GM12891 (cell line): ENCODE measurements around the genes TCHHL1, LCE2D, KPRP, LCE1F, LCE1E, SPRR5, SPRR2D, SPRR2B and S100A8.

DNA sequence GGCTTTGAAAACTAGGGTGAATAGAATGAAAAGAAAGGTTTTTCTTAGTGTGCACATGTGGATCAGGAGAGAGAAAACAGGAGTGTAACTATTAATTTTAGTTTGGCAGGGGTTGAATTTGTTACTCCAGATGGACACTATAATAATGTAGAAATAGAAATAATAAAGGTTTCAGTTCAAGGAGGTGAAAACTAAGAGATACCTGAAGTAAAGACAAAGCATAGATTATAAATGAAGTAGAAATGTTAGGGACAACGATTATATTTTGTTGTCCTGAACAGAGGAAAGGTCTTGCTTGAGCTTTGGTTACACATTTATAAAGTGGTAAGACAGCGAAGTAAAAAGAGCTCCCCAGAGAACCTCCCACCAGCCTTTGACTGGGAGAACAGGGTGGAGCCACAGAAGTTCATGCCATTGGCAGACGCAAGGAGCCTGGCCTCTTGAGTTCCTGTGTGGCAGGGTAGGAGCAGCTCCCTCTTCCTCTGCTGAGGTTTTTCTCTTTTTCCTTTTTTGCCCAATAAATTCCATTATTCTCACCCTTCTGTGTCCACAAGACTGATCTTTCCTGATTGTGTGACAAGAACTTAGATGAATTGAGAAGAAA is 4.4 kb downstream of the THEM4 start:
- RRBS, result no CpG with 5 or more reads among the region's 3 CpGs

GRCh38 chr1:151953712-151954000 is 40.0 kb downstream of the S100A10 start:
- RRBS, result no CpG with 5 or more reads among the region's 1 CpG

DNA sequence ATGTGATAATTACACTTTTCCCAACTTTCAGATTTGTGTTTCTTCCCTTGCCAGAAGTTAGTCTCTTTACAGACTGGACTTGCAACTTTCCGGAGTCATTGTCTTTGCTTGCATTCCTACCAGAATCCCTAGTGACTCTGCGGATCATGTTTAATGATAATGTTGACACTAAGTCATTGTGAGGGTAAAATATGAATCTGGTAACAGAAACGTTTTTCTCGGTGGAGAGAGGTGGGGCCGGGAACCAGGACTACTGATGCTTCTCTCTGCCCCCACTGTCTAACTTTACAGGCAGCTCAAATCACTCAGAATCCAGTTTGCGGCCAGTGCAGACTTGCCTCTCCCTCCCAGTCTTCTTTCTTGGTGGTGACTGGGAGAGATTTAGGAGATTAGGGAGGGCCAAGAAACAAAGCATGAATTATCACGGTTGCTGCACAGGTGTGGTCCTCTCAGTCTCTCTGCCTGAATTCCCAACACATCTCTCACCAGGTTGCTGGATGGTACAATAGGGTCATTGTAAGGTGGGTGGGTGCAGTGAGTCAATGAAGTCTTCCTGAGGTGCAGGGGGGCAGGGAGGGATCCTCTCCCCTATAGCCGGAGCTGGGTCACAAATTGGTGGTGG is 12.7 kb downstream of the S100A11 start:
- RRBS, result no CpG with 5 or more reads among the region's 8 CpGs

GRCh38 chr1:152088946-152089200 is at the start of gene TCHHL1:
TCHHL1 (minus strand) TSS chr1:152089064.
- RRBS, result no CpG with 5 or more reads among the region's 3 CpGs

- RRBS, result no CpG with 5 or more reads among the region's 54 CpGs
Observed at GRCh38 chr1:152515210-152516087, 1.2 kb downstream of the CRCT1 start.

GRCh38 chr1:152618981-152619548 is 3.8 kb downstream of the LCE3A start:
- RRBS, result no CpG with 5 or more reads among the region's 2 CpGs

GRCh38 chr1:152663127-152663675 is at the start of gene LCE2D:
LCE2D (plus strand) TSS chr1:152663380.
- RRBS, result no CpG with 5 or more reads among the region's 5 CpGs

GRCh38 chr1:152757785-152758089 is at the start of gene KPRP:
KPRP (plus strand) TSS chr1:152758025.
- RRBS, result no CpG with 5 or more reads among the region's 4 CpGs

- RRBS, result no CpG with 5 or more reads among the region's 6 CpGs
Observed at GRCh38 chr1:152774879-152775373, at the start of gene LCE1F. LCE1F (plus strand) TSS chr1:152775140.

- RRBS, result no CpG with 5 or more reads among the region's 2 CpGs
Observed at GRCh38 chr1:152786078-152786423, at the start of gene LCE1E. LCE1E (plus strand) TSS chr1:152786257.

DNA sequence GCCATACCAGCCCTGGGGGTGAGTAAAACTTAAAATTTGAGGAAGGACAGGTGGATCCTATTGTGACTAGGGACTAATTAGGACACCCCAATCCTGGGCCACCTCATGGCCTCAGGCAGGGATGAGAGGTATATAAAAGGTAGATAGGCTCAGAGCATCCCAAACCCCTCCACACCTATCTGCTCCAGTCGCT is at the start of gene SPRR5:
Gene SPRR5 (plus strand): TSS at position 162 of the 193 bp plus-strand sequence.
- RRBS, result no CpG with 5 or more reads among the region's 1 CpG

DNA sequence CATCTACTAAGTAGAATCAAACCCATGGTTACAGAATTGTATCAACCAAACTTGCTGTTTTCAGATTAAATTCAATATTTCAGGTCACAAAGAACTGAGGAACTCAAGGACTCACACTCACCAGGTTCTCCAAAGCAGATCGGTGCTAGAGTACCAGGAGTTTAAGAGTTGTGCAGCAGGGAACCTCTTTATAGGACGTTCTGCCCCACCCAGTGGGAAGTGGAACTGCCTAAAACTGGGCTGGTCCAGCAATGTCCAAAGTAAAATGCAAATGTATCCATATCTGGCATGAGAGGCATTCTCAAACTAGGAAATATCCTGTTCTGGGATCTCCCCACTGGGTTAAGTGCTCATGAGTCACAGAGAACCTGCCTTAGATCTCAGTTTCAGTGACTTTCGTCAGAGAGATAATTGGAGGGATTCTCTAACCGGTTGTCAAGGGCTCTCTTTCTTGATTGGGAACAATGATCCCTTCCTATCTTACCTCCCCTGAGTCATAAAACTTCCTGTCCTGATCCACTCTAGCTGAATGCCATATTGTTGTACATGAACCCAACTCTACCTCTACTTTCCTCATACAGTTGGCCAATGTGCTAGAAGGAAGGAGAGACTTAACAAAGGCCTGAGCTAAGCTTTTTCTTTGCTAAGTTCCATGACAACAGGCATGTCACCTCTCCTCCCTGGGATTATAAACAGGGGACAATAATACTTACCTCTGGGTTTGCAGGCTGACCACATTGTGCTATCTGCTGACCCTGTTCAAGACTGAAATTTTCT is at the start of gene SPRR2D:
Gene SPRR2D (minus strand): TSS at position 164 of the 777 bp plus-strand sequence.
- RRBS, result no CpG with 5 or more reads among the region's 4 CpGs

DNA sequence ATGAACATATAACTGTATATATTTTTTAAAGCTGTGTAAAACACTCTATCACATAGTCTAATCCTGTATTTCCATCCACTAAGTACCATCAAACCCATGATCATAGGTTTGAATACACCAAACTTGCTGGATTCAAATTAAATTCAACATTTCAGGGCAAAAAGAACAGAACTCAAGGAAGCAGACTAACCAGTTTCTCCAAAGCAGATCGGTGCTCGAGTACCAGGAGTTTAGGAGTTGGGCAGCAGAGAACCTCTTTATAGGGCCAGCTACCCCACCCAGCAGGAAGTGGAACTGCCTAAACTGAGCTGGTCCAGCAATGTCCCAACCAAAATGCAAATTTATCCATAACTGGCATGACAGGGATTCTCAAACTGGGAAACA is at the start of gene SPRR2B:
Gene SPRR2B (minus strand): TSS at position 233 of the 384 bp plus-strand sequence.
- RRBS, result no CpG with 5 or more reads among the region's 2 CpGs

GRCh38 chr1:153386363-153387091 is 4.3 kb downstream of the S100A8 start:
- RRBS, result no CpG with 5 or more reads among the region's 8 CpGs

GRCh38 chr1:153390351-153391424 is at the start of gene S100A8:
S100A8 (minus strand) TSS chr1:153391073.
- RRBS, result no CpG with 5 or more reads among the region's 16 CpGs

GRCh38 chr1:153393763-153394424 is 3.0 kb upstream of the S100A8 start:
- RRBS, result no CpG with 5 or more reads among the region's 7 CpGs

GRCh38 chr1:153466124-153466806 is 5.8 kb upstream of the S100A7 start:
- RRBS, result no CpG with 5 or more reads among the region's 14 CpGs